ENCODE measurements around a stretch of chr20.

- RRBS, result no CpG with 5 or more reads among the region's 6 CpGs
Measured at GRCh38 chr20:36856670-36856972, 6.7 kb downstream of the SOGA1 start.

DNA sequence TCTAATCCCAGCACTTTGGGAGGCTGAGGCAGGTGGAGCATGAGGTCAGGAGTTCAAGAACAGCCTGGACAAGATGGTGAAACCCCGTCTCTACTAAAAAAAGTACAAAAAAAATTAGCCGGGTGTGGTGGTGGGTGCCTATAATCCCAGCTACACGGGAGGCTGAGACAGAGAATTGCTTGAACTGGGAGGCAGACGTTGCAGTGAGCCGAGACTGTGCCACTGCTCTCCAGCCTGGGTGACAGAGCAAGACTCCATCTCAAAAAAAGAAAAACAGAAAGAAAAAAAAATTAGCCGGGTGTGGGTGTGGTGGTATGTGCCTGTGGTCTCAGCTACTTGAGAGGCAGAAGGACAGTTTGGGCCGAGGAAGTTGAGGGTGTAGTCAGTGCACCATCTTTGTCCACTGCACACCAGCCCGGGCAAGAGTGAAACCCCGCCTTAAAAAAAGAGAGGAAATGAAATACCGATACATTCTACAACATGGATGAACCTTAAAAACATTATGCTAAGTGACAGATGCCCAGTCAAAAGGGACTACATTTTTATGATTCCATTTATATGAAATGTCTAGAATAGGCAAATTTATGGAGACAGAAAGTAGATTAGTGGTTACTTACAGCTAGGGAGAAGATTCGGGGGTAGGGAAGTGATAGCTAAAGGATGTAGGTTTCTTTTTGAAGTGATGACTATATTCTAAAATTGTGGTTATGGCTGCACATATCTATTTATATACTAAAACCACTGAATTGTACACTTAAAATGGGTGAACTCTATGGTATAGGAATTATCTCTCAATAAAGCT is 52.4 kb downstream of the RBL1 start:
- RRBS, result no CpG with 5 or more reads among the region's 11 CpGs

- RRBS, result no CpG with 5 or more reads among the region's 6 CpGs
Measured at GRCh38 chr20:37220435-37221126, 41.0 kb downstream of the GHRH start.

DNA sequence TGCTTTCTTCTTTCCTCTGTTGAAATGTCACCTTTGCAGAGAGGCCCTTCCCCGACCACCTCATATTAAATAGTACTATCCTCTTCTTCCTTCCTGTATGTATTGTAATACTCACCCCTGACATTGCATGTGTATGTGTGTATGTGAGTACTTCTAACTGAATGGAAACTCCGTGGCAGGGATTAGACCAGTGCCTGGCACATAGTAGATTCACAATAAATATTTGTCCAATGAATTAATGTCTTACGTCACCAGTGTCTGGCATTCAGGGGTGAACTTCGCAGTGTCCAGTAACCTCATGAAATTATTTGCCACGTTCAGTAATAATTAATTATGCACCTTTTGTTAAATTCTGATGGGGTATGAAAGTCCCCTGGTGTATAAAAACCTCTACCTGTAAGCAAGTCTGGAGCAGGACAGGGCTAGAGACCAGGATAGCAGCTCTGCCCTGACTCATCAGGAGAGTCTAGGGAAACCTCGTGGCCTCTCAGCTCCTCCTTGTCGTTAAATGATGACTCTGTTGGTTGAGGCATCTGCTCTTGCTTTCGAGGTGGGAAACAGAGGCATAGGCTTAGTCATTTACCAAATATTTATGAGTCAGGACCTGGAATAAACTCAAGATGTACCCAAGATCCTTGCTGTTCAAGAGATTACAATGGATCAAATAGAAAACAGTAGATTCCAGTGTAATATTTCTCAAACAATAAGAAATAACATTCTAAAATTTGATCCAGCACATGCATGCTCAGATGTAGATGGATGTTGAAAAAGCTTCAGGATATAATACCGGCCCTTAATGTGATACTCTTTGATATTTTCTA is 5.4 kb downstream of the MANBAL start:
- RRBS, result no CpG with 5 or more reads among the region's 9 CpGs

DNA sequence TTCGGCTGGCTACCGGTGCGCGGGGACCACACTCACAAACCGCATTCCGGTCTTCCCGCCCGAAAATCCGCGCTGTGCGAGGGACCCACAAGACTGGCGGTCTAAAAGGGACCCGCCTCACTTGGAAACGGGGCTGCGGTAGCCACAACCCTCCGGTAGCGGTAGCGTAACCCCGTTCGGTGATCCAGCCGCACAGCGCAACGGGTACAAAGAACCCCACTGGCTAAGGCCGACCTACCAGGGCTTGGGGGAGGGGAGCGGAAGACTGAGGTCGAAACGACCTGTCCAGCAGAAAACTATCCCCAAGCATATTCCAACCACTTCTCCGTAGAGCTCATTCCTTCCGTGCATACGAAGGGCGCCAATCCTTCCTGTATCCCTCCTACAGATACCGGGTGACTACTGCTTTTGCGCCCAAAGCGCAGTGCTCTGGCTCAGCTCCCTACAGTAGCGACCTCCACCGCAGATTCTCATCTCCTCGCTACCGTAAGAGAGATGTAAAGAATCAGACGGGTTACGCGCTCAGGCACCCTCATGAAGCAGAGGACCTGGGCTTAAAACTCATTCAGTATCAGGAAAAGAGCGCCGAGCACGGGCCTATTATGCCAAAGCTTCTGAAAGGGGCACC is 736 bp upstream of the NNAT start:
- RRBS, result 49% methylated on average over 9 of the region's 44 CpGs

- RRBS, result no CpG with 5 or more reads among the region's 25 CpGs
Measured at GRCh38 chr20:38090194-38091373, 57.0 kb downstream of the RPRD1B start.

DNA sequence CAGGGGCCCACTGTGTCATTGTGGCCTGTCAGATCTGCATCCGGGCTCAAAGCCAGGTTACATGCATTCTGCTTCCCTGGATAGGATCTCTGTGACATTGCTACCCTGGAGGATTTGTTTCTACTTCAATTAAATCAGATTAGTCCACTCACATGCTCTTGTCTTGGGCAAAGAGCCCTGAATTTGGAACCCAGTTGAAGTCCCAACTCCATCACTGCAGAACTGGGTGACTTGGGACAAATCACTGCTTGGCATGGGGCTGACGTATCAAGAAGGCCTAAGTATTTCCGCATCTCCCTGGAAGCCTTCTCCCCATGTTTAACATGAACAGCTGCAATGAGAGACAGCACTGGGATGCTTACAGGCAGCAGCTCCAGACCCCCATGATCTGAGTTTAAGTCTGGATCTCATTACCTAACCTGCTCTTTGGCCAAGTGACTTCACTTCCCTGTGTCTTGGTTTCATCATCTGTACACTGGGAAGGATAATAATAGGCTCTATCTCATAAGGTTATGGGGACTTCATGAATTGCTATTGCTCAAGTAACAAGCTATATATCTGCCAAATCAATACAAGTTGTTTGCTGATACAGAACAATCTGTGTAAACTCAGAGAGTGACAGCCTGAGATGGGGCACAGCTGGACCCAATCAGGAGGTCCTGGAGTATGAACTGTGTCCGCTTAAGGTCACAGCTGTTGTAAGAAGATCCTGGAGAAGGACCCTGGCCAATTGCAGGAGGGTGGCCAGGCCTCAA is 56.1 kb downstream of the TGM2 start:
- RRBS, result no CpG with 5 or more reads among the region's 4 CpGs

GRCh38 chr20:38161230-38161735 is 3.8 kb downstream of the TGM2 start:
- RRBS, result 100% methylated on average over 2 of the region's 15 CpGs

DNA sequence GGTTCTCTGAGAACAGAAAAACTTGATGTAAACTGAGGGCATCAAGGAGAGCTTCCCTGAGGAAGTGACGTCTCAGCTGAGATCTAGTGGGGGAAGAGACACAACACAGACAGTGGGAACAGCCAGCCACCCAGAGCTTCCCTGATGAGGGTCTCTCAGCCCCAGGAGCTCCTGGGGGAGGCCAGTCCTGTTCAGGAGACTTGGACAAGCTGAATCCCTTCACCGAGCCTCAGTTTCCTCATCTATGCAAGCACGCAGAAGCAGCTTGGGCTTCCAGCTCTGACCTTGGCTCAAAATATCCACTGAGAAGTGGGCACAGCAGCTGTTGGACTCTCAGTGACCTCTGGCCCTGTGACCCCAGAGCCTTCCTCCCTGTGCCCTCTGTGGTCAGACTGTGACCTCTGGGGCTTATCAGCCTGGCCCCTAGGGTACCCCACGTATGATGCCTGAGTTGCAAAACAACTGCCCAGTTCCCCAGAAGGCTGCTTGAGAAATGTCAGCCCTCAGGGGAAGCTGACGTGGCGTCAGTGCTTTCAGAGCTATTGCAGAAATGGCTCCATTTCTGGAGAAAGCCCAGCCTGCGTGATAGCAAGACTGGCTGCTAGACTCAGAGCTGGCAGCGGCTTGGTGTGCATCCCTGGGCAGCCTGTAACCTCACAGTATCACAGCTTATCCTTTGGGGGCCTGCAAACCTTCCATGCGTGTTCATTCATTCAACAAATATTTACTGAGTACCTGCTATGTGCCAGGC is 31.4 kb upstream of the TGM2 start:
- RRBS, result no CpG with 5 or more reads among the region's 9 CpGs

- RRBS, result no CpG with 5 or more reads among the region's 4 CpGs
Measured at GRCh38 chr20:38239171-38239903, 21.2 kb downstream of the KIAA1755 start.

- RRBS, result no CpG with 5 or more reads among the region's 5 CpGs
Measured at GRCh38 chr20:38271142-38271562, 10.6 kb upstream of the KIAA1755 start.

DNA sequence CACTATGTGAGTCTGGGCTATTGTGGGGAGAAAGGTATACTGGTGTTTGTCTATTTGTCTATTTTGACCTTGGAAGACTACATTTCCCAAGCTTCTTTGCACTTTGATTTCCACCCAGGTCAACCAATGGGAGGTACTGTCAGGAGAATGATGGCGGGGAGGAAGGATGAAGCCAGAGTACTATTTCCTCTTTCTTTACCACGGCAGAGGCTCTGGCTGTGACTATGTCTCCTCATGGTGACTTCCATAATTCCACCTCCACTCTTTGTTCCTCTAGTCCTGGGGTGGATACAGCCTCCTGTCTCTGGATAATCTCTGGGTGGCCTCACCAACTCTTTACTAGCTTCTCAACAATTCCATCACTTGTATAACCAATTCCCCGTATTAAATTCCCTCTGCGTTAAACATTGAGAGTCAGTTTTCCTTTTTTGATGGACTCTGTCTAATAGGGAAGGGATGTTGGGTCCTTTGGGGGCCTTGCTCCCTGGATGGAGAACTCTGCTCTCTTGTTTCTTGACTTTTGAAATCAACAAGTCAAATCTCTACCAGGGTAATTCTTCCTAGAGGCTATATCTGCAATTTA is 23.3 kb downstream of the LBP start:
- RRBS, result no CpG with 5 or more reads among the region's 4 CpGs

DNA sequence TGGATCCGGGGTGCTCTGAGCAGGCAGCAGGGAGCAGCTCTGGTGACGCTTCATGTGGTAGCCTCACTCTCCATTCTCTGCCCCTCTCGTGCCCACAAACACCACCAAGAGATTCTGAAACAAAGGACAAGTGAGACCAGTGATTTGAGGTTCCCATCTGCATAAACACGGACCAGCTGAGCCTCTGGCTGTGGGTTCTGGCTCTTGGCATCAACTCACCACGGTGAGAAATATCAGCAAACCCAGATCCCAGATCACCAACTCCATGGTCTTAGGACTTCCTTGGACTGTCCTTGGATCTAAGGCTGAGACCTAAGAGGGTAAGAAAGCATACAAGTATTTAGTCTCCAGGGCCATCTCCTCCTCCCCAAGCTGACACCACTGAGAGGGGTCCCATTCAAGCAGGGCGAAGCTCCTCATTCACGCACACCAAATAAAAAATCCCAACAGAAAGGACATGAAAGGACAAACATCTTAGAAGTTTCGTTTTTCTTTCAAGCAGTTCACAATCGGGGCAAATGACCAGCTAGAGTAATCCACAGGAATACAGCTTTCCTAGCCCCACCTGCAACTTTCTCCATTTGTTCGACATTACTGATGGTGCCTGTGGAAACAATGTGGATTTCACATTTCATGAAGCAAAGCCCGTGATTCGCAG is 51.7 kb upstream of the RALGAPB start:
- RRBS, result no CpG with 5 or more reads among the region's 12 CpGs

GRCh38 chr20:38433724-38434703 is 38.6 kb upstream of the RALGAPB start:
- RRBS, result no CpG with 5 or more reads among the region's 27 CpGs

DNA sequence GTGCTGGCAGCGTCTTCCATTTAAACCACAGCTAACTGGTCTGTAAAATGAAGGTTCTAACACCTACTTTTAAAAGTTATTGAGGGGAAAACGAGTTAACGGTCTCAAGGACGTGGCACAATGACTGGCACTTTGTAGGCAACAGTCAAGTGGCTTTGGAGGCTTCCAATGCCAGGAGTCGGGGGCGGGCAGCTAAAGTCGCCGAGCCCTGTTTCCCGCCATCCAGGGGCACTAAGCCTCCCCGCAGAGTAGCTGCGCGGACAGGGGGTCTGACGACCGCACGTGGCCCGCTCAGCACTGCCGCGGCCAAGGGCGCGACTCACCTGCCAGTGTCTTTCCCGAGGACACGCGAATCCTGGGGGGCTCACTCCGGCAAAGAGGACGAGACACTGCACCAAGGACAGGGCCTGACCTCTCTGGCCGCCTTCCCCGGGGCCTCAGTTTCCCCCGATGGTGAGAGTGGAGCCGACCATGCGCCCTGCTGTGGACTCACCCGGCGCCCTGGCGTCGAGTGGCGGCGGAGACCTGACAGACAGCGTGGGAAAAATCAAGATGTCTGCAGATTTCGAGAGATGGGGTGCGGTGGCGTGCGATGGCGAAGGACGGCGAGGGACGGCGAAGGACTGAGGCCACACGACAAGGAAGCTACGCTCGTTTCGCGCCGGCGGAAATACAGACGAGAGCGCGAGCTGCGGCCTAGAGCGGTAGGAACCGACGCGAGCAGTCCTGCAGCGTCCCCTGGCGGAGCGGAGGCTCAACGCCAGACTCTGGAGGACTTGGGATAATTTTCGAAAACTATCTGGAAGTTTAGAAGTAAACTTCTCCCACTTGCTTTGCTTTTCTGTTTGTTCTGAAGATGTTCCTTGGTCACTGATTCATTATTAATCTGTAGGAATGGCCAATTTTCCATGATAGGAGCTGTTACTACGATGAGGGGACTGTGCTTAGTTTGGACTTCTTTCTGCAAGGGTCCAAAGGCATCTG is 37.6 kb upstream of the RALGAPB start:
- RRBS, result under 1% methylated on average over 8 of the region's 67 CpGs

- RRBS, result no CpG with 5 or more reads among the region's 9 CpGs
Measured at GRCh38 chr20:38441821-38442254, 30.8 kb upstream of the RALGAPB start.

- RRBS, result no CpG with 5 or more reads among the region's 3 CpGs
Measured at GRCh38 chr20:38541605-38542163, 39.3 kb upstream of the ADIG start.

GRCh38 chr20:38545658-38546595 is 35.1 kb upstream of the ADIG start:
- RRBS, result no CpG with 5 or more reads among the region's 6 CpGs

GRCh38 chr20:38548576-38548961 is 32.4 kb upstream of the ADIG start:
- RRBS, result no CpG with 5 or more reads among the region's 1 CpG

- RRBS, result no CpG with 5 or more reads among the region's 7 CpGs
Measured at GRCh38 chr20:38859097-38859461, 53.6 kb downstream of the PPP1R16B start.

All from choroid plexus epithelial cell (primary cell).